Endothelial cell of umbilical vein (primary cell): Measurements from ENCODE around the genes E2F3 and CARMIL1.

DNA sequence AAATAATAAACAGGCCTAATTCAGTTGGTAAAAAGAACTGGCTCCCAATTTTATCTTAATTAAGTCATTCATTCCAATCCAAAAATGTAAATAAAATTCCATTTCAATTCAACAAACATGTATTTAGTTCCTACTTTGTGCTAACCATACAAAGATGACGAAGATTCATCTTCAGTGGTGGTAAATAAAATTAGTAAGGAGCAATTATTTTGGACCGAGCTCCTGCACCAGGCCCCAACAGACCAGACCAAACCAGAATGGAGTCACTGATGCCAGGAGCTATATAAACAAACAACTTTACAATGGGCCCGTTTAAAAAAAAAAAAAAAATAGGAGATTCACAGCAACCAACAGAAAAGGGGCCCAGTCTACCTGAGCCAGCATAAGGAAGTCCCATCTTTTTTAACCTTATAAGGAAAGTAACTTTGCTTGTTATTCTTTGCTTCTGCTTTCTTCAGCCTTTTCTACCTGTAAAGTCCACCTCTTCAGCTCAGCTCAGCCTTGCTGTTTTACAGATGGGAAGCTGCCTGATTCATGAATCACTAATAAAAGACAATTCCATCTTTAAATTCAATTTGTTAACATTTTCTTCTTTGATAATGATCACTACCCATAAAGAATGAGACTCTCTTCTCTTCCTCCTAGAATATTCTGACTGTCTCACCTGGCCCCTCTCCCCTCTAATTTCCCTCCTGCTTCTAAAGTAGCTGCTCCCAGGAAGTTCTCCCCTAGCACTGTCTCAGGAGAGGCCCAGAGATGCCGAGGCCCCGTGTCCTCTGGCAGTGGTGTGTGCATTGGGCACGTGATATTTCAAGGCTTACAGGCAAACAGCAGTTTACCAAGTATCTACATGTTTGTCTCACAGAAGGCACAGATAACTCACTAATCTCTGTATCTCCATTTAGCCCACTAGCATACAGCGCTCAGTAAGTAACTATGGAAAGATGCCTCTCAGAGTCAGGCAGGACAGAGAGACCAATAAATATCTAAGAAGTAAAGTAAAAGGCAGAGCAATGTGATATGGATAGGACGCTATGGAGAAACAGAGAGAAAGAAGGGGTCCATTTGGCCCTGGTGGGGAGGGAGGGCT lies 8.4 kb downstream of the MBOAT1 start:
- PRO-cap: no peak
CAGE:
- cytosol, long polyA minus RNA: no peak
- cytosol, long polyA plus RNA: no peak
- long polyA plus RNA: no peak
- nucleus, long polyA minus RNA: no peak
- nucleus, long polyA plus RNA: no peak

GRCh38 chr6:20401643-20402691 lies at the start of gene E2F3:
E2F3 (plus strand) TSS chr6:20401879.
- PRO-cap: bidirectional peak, plus-strand start at chr6:20401879, minus-strand start at chr6:20401479; bidirectional peak, plus-strand start at chr6:20402491, minus-strand start at chr6:20402345
CAGE:
- cytosol, long polyA minus RNA: start-site peak on the plus strand at chr6:20401879-20401910, 23 reads
- cytosol, long polyA plus RNA: no peak
- long polyA plus RNA: start-site peak on the plus strand at chr6:20401837-20401923, 34 and 39 reads in 2 replicates; start-site peak on the plus strand at chr6:20402380-20402612, 23 and 21 reads in 2 replicates
- nucleus, long polyA minus RNA: start-site peak on the plus strand at chr6:20401856-20401916, 176 reads; start-site peak on the minus strand at chr6:20402340-20402415, 8 reads; start-site peak on the plus strand at chr6:20402503-20402541, 23 reads
- nucleus, long polyA plus RNA: no peak

DNA sequence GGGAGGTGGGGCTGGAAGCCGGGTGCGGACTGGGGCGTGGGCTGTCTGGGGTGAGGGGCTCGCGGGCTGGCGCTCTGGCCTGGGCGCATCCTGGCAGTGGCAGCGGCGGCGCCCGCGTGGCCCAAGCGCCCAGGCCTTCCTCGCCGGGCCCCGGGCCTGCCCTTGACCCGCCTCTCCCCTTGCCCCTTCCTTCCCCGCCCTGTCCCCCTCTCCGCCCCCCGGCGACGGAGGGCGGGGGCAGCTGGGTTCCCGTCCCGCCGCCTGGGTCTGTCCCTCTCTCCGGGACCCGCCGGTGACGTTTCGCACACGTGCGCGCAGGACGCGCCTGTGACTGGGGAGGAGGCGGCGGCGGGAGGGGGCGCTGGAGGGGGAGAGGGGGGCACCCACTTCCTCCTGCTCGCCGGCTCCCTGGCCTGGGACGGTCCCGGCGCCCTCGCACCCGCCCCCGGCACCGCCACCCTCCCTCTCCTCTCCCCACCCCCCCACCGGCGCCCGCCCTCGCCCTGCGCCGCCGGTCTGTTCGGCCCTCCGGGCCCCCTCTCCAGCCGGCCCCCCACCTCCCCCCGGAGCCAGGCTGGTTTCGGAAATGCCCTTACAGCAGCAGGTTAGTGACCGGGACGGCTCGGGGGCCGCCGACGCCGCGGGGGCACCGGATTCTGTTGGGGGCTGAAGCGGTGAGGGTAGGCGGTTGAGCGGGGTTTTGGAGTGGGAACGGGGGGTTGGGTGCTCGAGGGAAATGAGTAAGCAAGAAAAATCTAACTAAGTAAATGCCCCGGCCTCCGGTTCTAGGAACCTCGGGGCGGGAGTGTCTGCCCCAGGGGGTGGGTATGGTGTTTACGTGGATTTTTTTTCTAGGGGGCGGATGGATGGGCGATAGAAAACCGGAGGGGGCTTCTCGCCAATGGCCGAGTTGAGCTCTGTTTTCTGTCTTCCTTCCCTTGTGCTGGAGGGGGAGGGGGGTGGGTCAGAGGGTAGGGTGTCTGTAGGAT lies 1.8 kb downstream of the E2F3 start:
- PRO-cap: bidirectional peak, plus-strand start at position 96 of the sequence, minus-strand start at position 98 of the sequence; bidirectional peak, plus-strand start at position 495 of the sequence, minus-strand start at position 302 of the sequence; bidirectional peak, plus-strand start outside the sequence, minus-strand start at position 942 of the sequence
CAGE:
- cytosol, long polyA minus RNA: start-site peak on the plus strand centred at position 516 of the sequence, 101 bp wide, 16 reads
- cytosol, long polyA plus RNA: no peak
- long polyA plus RNA: start-site peak on the plus strand centred at position 589 of the sequence, 93 bp wide, 28 and 30 reads in 2 replicates
- nucleus, long polyA minus RNA: start-site peak on the minus strand centred at position 134 of the sequence, 72 bp wide, 10 reads; start-site peak on the plus strand centred at position 483 of the sequence, 47 bp wide, 172 reads; start-site peak on the plus strand centred at position 596 of the sequence, 26 bp wide, 22 reads; start-site peak on the minus strand centred at position 667 of the sequence, 88 bp wide, 10 reads
- nucleus, long polyA plus RNA: no peak

DNA sequence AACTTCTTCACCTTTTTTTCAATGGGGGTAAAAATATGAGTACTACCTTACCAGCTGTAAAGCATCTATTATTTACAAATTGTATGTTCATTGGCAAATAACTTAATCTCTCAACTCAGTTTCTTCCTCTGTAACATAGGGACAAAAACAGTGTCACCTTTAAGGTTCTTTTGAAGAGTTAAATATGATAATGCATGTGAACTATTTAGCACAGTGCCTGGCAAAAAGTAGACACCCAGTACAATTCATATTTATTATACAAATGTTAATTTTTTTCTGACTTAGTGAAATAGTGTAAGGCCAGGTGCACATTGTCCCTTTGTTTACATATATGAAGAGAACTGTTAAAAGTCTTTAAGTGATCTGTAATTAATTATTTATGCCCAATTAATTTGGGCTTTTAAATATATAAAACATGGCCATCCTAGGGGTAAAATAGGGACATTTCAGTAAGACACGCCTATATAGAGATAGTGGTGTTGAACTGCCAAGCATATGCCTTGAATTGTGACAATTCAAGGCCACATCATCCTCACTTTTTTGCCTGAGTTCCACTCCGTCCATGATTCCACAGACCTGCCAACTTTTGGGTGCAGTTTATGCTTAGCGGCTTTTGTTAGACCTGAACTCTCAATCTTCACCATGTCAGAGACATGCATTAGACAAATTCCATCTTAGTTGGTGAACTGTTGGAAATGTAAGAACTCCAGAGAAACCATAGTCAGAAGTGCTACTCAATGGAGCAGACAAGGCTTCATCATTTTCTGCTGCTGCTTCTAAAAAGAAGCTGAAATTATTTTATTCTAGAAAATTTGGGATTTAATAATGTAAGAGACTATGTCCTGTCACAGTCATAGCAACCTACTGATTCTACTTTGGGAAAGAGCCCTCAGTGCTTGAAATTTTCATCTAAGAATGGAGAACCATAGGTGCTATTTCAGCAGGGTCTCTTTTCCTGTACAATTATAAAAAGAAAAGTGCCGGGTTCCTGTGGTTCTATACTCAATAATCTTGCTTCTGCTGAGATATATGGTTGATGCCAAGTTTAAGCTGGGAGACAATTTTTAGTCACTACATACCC lies 4.8 kb downstream of the E2F3 start:
- PRO-cap: no peak
CAGE:
- cytosol, long polyA minus RNA: no peak
- cytosol, long polyA plus RNA: no peak
- long polyA plus RNA: no peak
- nucleus, long polyA minus RNA: no peak
- nucleus, long polyA plus RNA: no peak

DNA sequence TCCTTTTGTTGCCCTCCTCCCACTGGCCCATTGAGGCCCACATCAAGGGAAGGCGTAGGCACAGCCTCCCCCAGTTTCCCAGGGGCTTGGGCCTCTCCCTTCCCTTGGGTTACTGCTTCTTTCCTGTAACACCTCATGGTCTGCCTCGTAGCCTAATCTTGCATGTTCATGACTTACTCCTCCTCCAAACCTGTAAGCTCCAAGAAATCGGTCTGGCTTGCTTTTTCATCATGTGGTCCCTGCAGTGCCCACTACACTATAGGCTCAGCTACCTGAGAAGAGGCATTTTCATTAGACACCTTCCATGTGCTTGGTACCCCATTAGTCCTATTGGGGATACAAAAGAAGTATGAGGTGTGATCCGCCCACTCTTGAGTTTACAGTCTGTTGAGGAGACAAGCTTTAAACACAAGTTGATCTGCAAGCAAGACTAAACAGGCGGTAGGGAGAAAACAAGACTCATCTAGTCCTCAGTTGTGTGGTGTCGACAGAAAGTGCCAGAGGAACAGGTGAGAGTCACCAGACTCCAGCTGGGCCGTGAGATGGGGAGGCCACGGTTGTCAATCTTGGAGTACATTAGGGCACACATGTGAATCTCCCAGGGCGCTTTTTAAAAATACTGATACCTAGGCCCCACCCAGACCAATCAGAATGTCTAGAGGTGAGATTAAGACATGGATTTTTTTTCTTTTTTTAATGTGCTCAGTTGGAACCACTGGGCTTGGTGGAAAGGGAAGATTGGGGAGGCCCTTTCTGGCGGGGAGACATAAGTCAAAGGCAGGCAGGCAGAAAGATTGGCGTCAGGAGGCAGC lies 10.2 kb downstream of the E2F3 start:
- PRO-cap: no peak
CAGE:
- cytosol, long polyA minus RNA: no peak
- cytosol, long polyA plus RNA: no peak
- long polyA plus RNA: no peak
- nucleus, long polyA minus RNA: no peak
- nucleus, long polyA plus RNA: no peak

DNA sequence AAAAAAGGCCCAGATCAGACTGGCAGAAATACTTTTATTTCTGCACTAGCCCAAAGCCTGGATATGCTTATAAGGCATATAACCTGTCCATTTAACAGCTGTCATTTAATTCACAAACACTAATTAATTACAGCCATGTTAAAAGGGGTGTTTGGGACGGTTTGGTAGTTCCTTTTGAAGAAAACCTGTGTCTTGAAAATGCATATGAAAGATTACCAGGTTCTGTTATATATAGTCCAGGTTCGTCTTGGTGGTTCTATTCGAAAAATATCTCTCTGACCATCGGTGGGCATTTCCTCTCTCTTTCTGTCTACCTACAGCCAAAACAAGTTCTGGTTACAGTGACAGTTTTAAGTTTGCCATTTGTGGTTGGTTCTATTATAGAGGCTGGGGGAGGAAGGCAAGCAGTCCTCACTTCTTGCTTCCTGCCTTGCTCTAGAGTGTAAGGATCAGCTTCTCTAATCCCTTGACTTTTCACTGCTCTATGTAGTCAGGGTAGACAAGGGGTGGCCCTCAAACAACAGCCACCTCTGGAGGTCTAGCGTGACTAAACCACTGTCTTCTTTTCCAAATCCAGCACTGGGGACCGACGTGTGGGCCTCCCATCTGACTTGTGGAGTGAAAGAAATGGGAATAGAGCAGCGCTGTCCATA lies 16.0 kb downstream of the E2F3 start:
- PRO-cap: no peak
CAGE:
- cytosol, long polyA minus RNA: no peak
- cytosol, long polyA plus RNA: no peak
- long polyA plus RNA: no peak
- nucleus, long polyA minus RNA: no peak
- nucleus, long polyA plus RNA: no peak

GRCh38 chr6:20455119-20456153 lies 53.8 kb downstream of the E2F3 start:
- PRO-cap: no peak
CAGE:
- cytosol, long polyA minus RNA: no peak
- cytosol, long polyA plus RNA: no peak
- long polyA plus RNA: no peak
- nucleus, long polyA minus RNA: no peak
- nucleus, long polyA plus RNA: no peak

GRCh38 chr6:21855730-21856777 lies 262.5 kb downstream of the SOX4 start:
- PRO-cap: no peak
CAGE:
- cytosol, long polyA minus RNA: no peak
- cytosol, long polyA plus RNA: no peak
- long polyA plus RNA: no peak
- nucleus, long polyA minus RNA: no peak
- nucleus, long polyA plus RNA: no peak

- PRO-cap: no peak
CAGE:
- cytosol, long polyA minus RNA: no peak
- cytosol, long polyA plus RNA: no peak
- long polyA plus RNA: no peak
- nucleus, long polyA minus RNA: no peak
- nucleus, long polyA plus RNA: no peak
Observed at GRCh38 chr6:21883352-21884087, 290.0 kb downstream of the SOX4 start.

DNA sequence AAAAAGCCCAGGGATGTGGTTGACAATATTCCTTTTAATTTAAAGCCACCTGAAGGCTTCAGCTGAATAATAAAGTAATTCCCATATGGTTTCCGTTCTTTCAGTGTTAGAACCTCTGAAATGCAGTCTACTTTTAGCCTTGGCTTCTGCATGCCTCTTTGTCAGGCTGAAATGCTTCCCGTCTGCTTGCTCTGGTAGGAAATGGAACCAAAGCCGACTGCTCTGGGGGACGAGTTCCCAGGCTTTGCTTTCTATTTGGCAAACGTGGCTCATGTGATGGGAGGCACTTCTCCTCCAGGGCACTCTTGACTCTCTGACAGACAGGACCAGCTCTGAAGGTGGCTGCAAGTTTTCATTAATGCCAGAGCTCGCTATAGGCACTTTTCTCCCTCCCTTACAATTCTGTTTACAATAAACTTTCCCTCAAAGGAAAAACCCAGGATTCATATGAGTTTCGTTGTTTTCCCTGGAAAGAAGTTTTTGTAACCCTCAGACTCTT lies 225.2 kb downstream of the PRL start:
- PRO-cap: bidirectional peak, plus-strand start at position 316 of the sequence, minus-strand start at position 203 of the sequence
CAGE:
- cytosol, long polyA minus RNA: no peak
- cytosol, long polyA plus RNA: no peak
- long polyA plus RNA: no peak
- nucleus, long polyA minus RNA: no peak
- nucleus, long polyA plus RNA: no peak

DNA sequence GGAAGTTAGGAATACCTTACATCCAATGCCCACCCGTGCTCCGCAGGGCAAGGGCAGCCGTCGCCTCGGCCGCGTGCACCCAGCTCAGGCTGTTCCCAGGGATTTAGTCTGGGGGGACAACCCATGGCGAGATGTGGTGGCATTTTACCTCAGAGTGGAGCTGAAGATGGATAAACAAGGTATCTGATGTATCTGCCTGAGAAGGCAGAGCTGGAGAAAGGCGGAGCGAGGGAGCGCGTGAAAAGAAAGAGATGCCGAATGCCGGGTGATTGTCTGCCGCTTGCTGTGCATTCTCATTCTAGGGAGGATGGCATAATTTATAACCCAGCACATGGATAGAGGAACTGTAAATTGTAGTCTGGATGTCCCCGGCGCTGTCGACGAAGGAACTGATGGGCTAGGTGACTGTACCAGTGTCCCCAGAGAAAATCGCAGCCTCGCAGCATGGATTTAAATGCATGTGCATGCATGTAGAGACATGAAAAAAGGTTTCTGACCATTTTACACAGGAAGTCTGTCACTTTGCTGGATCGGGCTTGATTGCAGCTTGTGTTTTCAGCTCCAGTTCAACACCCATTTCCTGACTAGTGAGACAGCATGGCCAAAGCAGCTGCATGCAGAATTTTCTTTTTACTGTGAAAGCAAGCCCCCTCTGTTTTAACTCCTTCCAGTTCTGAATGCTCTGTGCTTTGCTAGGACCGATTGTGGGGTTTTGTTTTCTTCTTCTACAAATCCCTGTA lies 149.8 kb downstream of the PRL start:
- PRO-cap: bidirectional peak, plus-strand start at position 587 of the sequence, minus-strand start at position 455 of the sequence
CAGE:
- cytosol, long polyA minus RNA: no peak
- cytosol, long polyA plus RNA: no peak
- long polyA plus RNA: no peak
- nucleus, long polyA minus RNA: no peak
- nucleus, long polyA plus RNA: no peak

- PRO-cap: bidirectional peak, plus-strand start at chr6:22148323, minus-strand start at chr6:22148216
CAGE:
- cytosol, long polyA minus RNA: no peak
- cytosol, long polyA plus RNA: no peak
- long polyA plus RNA: no peak
- nucleus, long polyA minus RNA: no peak
- nucleus, long polyA plus RNA: no peak
Observed at GRCh38 chr6:22148028-22148761, 148.6 kb downstream of the PRL start.

DNA sequence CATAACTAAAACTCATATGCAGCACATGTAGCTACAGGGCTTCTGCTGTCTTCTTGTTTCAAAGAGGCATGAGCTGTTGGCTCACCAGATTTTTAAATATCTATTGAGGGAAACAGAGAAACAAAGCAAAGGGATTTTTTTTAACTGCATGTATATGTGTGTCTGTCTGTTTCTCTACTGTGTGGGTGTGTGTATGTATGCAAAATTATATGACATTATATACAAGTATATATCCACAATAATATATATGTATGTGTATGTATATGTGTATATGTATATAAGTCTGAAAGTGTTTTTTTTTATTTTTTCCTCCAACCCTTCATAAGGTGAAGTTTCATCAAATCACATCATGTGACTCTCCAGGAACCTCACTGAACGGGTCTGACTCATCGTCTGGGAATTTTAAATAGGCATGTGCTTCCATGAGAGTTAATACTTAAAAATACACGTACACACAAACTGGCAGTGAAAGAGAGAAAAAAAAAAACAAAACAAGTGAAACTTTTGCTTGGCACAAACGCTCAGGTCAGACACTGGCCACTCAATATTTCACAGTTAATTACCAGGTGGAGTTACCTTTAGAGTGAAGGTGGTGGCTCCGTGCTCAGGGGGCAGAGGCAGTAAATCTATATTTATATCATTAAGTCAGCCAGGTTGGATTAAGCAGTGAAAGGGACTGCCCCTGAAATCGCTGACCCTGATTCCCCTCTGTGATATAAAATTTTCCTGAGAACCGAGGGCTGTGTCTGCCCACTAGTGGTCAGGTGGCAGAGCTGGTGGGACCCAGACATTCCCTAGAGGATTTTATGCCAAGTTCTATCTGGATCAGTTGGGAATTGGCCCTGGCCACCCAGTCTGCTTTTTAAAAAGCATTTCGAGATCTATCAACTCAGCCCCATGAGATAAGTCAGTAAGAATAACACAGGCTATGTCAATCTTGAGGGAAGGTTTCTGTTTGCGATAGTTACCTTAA lies 258.8 kb downstream of the HDGFL1 start:
- PRO-cap: bidirectional peak, plus-strand start at position 797 of the sequence, minus-strand start at position 710 of the sequence
CAGE:
- cytosol, long polyA minus RNA: no peak
- cytosol, long polyA plus RNA: no peak
- long polyA plus RNA: no peak
- nucleus, long polyA minus RNA: no peak
- nucleus, long polyA plus RNA: no peak

- PRO-cap: bidirectional peak, plus-strand start at chr6:24720252, minus-strand start at chr6:24720210; bidirectional peak, plus-strand start at chr6:24720807, minus-strand start at chr6:24720836
CAGE:
- cytosol, long polyA minus RNA: no peak
- cytosol, long polyA plus RNA: start-site peak on the plus strand at chr6:24720329-24720338, 15 and 19 reads in 2 replicates
- long polyA plus RNA: start-site peak on the plus strand at chr6:24720310-24720339, 32 and 17 reads in 2 replicates
- nucleus, long polyA minus RNA: start-site peak on the plus strand at chr6:24720310-24720349, 23 reads; start-site peak on the minus strand at chr6:24720832-24720903, 180 reads
- nucleus, long polyA plus RNA: no peak
Observed at GRCh38 chr6:24719982-24720992, 1.3 kb upstream of the C6orf62 start.

GRCh38 chr6:24765332-24765928 lies 9.3 kb upstream of the GMNN start:
- PRO-cap: no peak
CAGE:
- cytosol, long polyA minus RNA: no peak
- cytosol, long polyA plus RNA: no peak
- long polyA plus RNA: no peak
- nucleus, long polyA minus RNA: no peak
- nucleus, long polyA plus RNA: no peak

- PRO-cap: no peak
CAGE:
- cytosol, long polyA minus RNA: no peak
- cytosol, long polyA plus RNA: no peak
- long polyA plus RNA: no peak
- nucleus, long polyA minus RNA: no peak
- nucleus, long polyA plus RNA: no peak
Observed at GRCh38 chr6:24922875-24923137, 13.0 kb downstream of the RIPOR2 start.

- PRO-cap: bidirectional peak, plus-strand start at chr6:25279082, minus-strand start at chr6:25279190; bidirectional peak, plus-strand start at chr6:25279411, minus-strand start at chr6:25279241; bidirectional peak, plus-strand start at chr6:25279545, minus-strand start at chr6:25279563
CAGE:
- cytosol, long polyA minus RNA: no peak
- cytosol, long polyA plus RNA: no peak
- long polyA plus RNA: no peak
- nucleus, long polyA minus RNA: no peak
- nucleus, long polyA plus RNA: start-site peak on the plus strand at chr6:25279283-25279807, 15 and 19 reads in 2 replicates
Observed at GRCh38 chr6:25278865-25279650, at the start of gene CARMIL1. CARMIL1 (plus strand) TSS chr6:25279374.

DNA sequence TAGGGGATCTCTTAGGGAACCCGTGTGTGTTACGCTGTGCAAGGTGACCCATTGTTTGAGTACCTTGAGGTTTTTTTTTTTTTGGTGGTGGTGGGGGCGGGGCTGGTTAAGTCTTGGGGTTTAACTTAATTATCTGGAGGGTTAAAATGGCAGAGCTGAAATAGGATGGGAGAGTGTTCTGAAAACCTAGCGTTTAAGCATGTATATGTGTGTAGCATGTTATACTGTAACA lies 1.3 kb downstream of the CARMIL1 start:
- PRO-cap: no peak
CAGE:
- cytosol, long polyA minus RNA: no peak
- cytosol, long polyA plus RNA: no peak
- long polyA plus RNA: no peak
- nucleus, long polyA minus RNA: no peak
- nucleus, long polyA plus RNA: no peak

- PRO-cap: no peak
CAGE:
- cytosol, long polyA minus RNA: no peak
- cytosol, long polyA plus RNA: no peak
- long polyA plus RNA: no peak
- nucleus, long polyA minus RNA: no peak
- nucleus, long polyA plus RNA: no peak
Observed at GRCh38 chr6:25312076-25313206, 33.3 kb downstream of the CARMIL1 start.

GRCh38 chr6:25415712-25416134 lies 136.5 kb downstream of the CARMIL1 start:
- PRO-cap: no peak
CAGE:
- cytosol, long polyA minus RNA: no peak
- cytosol, long polyA plus RNA: no peak
- long polyA plus RNA: no peak
- nucleus, long polyA minus RNA: no peak
- nucleus, long polyA plus RNA: no peak